ENCODE data around the genes CDH8, CDH5, PHAF1, EXOC3L1 and ELMO3.

- PRO-cap, result no peak
Observed at GRCh38 chr16:61117794-61118148, 918.5 kb downstream of the CDH8 start.

DNA sequence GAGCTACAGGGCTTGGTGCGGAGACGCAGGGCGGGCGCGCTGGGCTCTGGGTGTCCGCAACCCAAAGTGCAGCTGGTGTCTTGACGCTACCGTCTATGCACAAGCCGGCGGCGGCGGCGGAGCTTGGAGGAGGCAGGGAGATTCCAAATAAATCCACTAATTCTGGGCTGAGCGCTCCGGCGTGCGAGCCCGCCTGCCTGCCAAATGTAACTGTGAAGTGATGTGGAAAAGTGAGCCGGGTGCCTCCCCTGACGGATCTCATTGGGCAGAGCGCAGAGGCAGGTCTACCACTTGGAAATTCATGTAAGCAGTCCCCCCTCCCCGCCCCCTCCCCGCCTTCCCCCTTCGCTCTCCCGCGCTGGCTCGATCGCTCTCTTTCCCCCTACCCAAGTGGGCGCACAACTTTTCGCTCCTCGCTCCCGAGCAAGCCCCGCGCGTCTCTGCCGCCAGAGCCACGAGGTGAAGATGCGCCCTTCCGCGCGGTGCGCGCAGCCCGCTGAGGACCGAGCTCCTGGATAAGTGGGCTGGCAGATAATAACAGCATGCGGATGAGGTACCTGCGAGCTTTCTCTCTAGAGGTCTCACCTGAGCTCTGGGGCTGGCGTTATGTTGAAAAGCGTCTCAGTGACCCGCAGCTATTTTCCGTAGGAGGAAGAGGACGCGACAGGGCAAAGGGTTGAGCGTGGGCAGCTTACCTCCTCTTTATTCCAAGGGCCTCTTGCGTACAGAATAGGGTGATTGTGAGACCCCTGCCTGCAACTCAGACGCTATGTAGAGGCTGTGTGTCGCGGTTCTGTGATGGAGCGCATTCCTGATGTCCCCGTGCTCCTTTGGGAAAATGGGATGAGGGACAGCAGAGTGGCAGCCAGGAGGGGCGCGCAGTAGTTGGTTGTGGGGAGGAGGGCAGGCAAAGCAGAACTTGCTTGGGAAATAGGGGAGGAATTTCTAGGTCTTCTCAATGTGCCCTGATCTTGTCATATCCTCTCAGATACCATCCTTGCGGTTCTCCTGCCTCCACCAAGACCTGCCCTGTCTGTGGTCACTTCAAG lies at the start of gene CDH8:
TSS of gene CDH8 (minus strand) at position 214 of the 1,049 bp plus-strand sequence.
- PRO-cap, result unidirectional peak, minus-strand start at position 212 of the sequence

DNA sequence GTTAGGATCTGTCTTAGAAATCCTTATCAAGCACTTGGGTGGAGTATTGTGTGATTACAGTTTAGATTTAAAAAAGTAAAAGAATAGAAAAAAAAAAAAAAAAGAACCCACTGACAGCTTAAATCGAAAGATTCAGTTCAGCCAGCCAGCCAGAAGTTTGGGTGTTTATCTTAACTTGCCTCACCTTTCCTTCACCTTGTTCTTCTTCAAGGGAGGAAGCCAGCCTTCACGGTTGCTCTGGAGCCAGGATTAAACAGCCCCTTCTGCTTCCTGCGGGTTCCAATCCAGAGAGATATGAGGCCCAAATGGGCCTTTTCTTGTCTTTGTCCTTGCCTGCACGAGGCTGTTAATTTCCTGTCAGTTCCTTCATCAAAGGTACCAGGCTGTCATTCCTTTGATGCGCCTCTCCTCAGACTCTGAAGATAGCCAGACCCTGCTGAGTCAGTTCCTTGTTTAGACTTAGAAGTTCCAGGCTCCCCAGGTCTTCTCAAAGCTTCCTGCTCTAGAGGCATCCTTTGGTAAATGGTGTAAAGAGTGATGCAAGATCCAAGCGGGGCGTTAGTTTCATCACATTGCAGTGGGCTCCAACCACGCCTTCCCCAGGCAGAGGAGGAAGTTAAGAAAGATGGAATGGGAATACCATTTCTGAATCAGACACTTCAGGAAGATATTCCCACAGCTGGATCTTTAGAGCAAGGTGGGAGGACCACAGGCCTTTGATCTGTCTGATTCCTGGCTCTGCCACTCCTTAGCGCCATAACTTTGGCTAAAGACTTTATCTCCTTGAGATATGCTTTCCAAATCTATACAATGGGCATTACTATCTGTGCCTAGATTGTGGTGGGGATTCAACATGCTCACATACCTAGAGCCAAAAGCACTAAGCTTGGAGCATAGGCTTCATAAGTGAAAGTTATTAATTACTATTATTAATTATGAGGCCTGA lies 4.0 kb upstream of the CDH11 start:
- PRO-cap, result no peak

DNA sequence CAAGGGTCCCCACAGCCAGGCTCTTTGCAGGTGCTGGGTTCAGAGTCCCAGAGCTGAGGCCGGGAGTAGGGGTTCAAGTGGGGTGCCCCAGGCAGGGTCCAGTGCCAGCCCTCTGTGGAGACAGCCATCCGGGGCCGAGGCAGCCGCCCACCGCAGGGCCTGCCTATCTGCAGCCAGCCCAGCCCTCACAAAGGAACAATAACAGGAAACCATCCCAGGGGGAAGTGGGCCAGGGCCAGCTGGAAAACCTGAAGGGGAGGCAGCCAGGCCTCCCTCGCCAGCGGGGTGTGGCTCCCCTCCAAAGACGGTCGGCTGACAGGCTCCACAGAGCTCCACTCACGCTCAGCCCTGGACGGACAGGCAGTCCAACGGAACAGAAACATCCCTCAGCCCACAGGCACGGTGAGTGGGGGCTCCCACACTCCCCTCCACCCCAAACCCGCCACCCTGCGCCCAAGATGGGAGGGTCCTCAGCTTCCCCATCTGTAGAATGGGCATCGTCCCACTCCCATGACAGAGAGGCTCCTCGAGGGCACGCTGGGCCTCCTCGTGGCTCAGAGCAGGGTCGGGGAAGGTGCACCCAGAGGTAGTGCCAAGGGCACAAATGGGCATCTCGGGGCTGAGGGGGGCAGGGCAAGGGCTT lies at the start of gene CDH5:
TSS of gene CDH5 (plus strand) at position 335 of the 643 bp plus-strand sequence.
- PRO-cap, result bidirectional peak, plus-strand start at position 280 of the sequence, minus-strand start at position 189 of the sequence

DNA sequence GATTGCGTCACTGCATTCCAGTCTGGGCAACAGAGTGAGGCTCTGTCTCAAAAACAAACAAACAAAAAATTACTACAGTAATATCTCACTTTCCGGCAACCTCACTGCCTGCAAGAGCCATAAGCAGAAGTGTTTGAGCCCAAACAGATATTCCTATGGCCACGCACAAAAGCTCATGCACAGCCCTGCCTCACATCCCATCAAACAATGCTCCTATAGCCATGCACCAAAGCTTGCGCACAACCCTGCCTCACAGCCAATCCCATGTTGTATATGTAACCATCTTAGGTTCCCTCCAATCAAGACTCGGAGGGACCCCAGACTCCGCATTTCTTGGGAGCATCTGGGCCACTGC lies 37.2 kb downstream of the TK2 start:
- PRO-cap, result no peak

GRCh38 chr16:66513579-66514085 lies 36.3 kb downstream of the TK2 start:
- PRO-cap, result no peak

GRCh38 chr16:66603488-66603836 lies 1.0 kb upstream of the CMTM3 start:
- PRO-cap, result no peak

- PRO-cap, result bidirectional peak, plus-strand start at chr16:66605553, minus-strand start at chr16:66605424; unidirectional peak, minus-strand start at chr16:66605687
Observed at GRCh38 chr16:66605012-66605823, 714 bp downstream of the CMTM3 start.

DNA sequence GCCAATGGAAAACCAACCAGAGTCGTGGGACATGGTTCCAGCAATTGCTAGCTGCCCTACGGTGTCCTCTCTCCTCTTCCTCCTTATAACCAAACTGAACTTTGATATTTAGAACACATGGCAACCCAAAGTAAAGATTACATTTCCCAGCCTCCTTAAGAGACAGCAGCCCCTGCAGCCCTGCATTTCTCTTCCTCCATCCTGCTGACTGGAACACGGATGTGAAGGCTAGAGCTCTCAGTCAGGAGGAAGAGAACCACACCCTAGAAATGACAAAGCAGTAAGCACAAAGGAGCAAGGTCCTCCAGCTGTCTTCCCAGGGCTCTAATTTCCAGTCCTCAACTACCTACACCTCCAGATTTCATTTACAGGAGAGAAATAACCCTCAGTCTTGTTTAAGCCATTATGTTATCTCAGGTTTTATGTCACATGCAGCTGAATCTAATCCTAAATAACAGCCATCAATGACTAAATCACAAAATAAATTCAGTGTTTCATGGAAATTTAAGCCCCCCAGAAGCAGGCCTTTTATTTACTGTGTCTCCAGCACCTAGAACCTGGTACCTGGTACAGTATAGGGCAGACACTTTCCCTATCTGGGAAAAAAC lies 10.8 kb downstream of the DYNC1LI2 start:
- PRO-cap, result bidirectional peak, plus-strand start at position 280 of the sequence, minus-strand start at position 210 of the sequence

- PRO-cap, result no peak
Observed at GRCh38 chr16:66921837-66922533, 3.3 kb upstream of the CDH16 start.

GRCh38 chr16:67034243-67034741 lies 5.3 kb downstream of the CBFB start:
- PRO-cap, result no peak

DNA sequence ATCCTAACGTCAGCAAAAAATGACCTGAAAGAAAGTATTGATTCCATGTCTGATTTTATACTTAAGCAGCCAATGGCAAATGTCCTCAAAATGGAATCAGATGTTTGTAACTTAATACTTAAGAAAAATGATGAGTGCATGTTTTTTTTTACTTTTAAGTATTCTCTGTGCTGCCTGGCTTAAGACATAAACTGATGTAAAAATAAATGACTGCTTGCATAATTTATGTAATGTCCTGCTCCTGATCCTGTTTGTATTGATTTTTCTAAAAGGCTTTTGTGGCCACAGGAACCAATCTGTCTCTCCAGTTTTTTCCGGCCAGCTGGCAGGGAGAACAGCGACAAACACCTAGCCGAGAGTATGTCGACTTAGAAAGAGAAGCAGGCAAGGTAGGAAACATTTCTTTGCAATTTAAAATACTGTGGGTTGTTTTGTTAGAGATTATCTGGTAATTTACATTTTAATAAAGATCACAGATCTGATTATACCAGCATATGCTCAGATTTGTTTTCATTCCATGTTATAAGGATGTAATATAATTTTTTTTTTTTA lies 7.5 kb downstream of the CBFB start:
- PRO-cap, result no peak

- PRO-cap, result no peak
Observed at GRCh38 chr16:67040479-67041340, 11.8 kb downstream of the CBFB start.

- PRO-cap, result no peak
Observed at GRCh38 chr16:67055796-67056243, 26.9 kb downstream of the CBFB start.

DNA sequence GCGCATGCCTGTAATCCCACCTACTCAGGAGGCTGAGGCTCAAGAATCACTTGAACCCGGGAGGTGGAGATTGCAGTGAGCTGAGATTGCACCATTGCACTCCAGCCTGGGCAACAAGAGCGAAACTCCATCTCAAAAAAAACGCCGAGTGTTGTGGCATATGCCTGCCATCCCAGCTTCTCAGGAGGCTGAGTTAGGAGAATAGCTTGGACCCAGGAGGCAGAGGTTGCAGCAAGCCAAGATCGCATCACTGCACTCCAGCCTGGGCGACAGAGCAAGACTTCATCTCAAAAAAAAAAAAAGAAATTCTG lies 40.1 kb downstream of the CBFB start:
- PRO-cap, result no peak

DNA sequence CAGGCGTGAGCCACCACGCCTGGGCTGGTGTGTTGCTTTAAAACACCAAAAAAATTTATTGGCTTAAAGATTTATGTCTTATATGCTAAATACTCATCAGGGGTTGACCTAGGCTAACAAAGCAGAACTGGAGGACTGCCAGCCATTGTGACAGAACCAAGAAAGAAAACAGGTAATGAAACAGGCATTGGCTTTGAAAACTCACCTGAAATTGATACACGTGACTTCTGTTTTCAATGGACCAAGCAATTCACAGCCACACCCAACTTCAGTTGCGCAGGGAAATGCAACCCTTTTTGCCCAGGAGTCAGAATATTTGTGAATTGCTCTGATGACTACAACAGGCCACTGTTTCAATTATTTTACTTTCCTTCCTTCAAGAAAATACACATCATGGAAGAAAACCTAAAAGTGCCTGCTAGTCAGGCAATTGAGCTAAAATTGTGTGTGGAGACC lies 4.8 kb upstream of the PHAF1 start:
- PRO-cap, result no peak

DNA sequence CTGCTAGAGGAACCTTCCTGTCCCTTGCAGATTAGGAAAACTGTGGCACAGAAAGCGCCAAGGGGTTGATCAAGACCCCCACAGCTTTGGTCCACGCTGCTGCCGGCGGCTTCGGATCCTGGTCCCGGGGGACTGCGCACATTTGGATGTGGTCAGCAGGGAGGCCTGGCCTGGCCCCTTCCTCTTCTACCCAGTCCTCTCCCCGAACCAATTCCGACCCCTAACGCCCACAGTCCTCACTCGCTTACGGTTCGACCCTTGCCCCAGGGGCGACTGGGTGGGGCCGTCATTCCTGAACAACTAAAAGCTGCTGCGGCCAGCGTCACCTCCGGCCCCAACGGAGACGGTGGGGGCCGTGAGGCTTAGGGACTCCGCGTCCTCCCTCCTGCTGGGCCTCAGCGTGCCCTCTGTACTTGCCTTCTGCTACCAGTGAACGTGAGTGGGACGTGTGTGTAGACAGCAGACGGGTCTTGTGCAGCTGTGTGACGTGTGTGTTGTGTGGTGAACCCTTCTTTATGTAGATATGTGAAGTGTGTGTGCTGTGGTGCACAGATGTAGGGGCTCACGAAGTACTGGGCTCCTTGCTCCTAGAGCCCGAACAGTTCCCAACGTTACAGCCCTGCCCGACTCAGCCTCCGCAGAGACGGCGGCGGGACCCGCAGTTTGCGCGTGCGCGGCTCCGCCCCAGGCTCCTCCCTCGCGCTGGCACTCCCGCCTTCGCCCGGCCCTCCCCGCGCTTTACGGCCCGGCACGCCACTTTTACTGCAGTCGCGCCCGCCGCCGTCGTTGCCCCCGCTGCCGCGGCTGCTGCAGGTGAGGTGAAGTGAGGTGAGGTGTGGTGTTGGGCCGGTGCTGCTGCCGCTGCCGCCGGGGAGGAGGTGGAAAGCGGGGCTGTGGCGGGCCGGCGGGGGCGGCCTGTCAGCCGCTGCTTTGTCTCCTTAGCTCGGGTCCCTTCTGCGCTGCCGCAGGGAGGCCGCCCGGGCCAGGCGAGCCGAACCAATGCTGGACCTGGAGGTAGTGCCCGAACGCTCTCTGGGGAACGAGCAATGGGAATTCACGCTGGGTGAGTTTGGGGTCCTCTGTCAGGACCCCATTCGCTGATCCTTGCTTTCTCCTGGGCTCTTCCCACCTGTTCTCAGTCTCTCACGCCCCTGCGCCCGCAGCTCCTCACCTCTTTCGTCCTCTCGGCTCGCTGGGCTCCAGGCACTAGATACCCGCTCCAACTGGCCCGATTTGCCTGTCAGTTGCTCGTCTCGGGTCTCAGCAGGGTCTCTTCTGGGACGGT lies at the start of gene PHAF1:
TSS of gene PHAF1 (plus strand) at position 765 of the 1,285 bp plus-strand sequence.
- PRO-cap, result bidirectional peak, plus-strand start at position 767 of the sequence, minus-strand start at position 665 of the sequence

DNA sequence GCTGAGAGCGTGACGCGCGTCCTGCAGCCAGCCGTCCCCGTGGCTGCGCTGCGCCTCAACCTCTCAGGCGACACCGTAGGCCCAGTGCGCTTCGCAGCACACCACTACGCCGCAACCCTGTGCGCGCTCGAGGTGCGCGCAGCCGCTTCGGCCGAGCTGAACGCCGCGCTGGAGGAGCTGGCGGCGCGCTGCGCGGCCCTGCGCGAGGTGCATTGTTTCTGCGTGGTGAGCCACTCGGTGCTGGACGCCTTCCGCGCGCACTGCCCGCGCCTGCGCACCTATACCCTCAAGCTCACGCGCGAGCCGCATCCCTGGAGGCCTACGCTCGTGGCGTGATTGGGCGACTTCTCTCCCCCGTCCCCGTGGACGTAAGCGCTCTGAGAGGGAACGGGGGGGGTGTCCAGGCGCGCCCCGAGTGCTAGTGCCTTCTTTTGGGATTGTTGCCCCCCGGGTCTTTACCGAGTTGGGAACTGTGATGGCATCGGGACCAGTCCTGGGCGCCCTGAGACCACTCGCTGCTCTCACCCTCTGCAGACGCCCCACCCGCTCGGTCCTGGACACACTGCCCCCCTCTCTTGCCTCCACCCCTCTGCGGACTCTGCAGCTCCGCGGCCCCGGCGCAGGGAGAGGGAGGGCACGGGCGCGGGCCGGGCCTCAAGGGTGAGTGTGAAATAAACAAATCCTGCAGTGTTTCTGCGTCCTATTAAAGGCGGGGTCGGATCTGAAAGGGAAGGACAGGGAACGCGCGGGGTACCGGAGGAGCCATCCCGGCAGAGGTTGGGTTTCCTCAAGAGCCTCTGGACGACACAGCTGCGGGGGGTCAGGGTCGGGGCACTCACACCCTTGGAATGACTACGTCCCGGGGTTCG lies 826 bp upstream of the HSF4 start:
- PRO-cap, result unidirectional peak, minus-strand start at position 220 of the sequence; unidirectional peak, minus-strand start at position 255 of the sequence

DNA sequence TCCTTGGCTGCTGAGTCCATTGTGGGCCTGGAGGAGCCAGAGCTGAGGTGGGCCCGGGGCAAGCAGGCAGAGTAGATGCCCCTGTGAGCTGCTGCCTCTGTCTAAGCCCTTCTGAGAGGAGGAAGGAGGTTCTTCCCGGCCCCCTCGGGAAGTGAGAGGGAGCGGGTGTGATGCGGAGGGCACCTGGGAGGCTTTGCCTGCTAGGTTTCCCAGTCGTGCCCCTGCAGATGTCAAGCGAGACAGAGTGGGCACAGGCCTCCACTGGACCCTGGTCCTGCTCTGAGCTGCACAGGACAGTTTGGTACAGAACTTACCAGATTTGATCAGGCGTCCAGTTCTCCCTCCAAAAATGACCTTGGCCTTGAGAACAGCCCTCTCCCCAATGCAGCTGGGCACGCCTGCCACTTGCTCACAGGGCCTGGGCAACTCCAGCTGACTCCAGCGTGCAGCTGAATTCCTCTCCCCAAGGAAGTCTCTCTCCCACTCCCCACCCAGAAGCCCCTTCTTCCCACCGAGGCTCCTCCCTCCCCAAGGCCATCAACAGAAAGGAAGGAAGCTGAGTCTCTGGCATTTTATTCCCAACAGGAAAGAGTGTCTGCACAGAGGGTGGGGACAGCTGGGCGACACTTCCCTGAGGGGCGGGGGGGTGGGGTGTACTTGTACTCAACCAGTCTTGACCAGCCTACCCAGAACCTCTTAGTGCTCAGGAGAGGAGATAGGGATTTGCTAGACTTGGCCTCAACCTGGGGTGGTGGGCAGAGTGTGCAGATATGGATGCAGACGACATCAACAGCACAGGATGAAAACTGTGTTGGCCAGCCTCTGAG lies at the start of gene EXOC3L1:
TSS of gene EXOC3L1 (minus strand) at position 480 of the 827 bp plus-strand sequence.
- PRO-cap, result bidirectional peak, plus-strand start at position 699 of the sequence, minus-strand start at position 542 of the sequence

DNA sequence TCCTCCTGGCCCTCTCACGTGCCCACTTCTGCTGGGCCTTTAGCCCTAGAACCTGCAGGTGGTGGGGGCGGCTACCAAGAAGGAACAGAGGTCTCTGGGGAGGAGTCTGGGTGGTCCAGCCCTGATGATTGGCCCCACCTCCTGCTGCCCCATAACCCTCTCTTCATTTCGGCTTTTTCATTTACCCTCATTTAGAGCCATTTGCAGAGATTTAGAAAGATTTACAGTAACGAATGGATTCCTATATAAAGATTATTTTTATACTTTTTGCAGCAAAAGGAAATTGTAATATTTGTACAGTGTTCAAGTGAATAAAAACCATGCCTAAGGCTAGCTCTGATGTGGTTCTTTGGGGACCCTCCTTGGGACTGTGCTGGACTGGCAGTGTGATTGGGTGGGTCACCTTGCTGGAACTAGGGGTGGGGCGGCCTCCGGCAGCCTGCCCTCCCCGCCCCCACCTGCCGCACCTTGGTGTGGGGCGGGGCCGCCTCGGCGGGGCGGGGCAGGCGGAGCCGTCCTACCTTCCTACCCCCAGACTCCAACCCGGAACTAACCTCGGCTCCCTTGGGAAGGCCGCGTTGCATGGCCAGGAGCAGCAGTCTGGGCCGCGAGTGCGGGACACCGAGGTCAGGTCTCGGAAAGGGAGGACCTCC lies at the start of gene ELMO3:
TSS of gene ELMO3 (plus strand) at position 546 of the 653 bp plus-strand sequence.
- PRO-cap, result no peak